Mesenchymal stem cell of adipose (primary cell): Measurements from ENCODE around the genes MBD5 and MMADHC.

DNA sequence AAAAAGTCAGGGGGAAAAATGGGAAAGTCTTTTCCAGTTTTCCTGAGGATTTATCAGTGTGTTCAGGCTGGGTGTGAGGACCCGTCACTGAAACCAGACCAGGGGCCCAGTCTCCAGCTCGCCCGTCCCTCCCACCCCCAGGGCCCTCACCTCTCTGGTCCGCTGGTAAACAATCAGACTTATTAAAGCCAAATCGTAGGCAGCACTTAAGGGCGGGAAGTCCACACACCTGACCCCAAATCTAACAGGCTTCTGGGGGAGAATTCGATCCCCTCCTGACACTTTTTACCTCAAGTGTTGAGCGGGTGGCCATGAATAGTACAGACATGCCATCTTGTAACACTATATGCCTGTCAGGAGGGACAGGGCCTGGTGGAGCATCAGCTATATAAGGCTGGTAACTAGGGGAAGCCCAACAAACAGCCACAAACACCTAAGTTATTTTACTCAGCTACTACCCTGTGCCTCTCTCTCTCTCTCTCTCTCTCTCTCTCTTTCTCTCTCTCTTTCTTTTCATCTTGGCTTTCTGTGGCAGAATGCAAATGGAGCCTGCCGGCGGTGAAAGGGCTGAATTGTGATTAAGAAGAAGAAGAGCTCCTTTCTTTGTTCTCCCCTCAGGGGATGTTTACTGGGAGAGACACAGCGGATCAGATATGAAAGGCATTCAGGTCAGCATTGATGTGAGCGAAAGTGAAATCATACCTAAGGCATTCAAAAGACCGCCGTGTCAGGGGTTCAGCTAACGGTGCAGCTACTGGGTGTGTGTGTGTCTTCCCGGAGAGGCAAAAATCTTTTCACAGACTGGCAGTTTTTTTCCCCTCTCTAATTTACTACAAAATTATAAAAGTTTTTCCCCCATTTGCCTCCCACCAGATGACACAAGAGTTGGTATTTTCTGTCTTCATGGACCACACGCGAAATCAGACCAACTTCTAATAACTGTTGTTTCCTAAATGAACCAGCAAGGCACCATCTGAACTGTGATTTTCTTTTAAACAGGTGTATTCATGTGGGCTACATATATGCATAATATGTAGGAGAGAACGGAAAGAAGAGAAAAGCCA is 9.4 kb downstream of the ZEB2 start:
- CAGE, long polyA plus RNA: no peak

DNA sequence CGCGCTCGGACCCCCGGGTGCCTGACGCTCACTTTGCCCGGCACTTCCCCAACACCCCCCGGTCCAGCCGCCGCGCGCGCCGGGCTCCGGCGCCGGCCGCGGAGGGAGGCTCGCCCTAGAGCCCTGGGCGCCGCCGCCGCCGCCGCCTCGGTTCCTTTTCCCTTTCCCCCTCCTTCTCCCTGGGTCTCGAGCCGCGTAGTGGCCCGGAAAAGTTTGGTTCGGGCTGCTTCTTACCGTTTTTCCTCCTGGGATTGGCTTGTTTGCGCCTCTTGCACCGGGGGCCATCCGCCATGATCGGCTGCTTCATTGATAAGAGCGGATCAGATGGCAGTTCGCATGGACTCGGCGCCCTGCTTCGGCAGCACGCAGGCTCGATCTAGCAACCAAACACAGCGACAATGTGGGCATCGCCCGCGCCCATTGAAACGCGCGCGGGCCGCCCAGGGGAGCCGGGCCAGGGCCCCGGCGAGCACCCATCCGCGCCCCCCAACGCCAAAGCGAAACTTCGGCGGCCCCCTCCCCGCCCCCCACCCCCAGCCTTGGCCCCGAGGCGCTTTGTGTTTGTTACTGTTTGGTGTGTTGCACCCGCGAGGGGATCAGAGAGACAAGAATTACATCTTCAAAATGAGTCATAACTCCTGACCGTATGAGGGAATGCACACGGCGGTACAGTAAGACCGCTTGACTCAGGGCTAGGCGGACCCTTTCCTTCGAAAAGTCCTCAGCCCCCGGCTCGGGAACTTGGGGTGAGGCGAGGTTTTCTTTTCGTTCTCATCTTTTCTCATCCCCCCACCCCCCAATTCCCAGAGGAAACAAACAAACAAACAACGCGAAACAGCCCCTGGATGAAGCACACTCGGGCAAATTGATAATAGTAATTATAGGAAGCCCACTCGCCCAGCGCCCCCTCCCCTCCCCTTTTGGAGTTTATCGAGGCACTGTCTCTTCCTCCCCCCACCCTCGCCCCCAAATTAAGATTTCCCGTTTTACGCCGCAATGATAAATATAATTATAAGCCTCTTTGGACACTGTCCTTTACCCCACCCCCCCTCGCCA is 2.5 kb downstream of the ZEB2 start:
- CAGE, long polyA plus RNA: no peak

DNA sequence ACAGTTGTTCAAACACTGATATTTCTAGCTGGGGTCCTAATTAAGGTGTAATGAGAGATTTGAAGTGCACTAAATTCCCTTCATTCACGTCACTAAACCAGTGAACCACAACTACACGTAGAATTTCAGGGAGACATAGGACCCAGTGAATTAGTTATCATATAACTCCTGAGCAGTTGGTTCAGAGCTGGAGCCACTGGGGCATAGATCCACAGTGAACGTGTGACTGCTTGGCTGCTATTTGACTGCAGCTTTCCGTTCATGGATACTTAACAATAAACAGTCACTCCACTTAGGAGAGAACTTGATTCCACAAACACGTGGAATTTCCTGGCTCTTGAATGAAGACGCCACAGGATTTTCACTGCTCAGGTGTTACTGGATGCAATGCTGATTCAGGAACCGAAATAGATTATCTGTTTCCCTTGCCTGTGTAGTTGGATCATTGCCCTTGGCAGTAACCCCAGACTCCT is 679.1 kb upstream of the ZEB2 start:
- CAGE, long polyA plus RNA: no peak

DNA sequence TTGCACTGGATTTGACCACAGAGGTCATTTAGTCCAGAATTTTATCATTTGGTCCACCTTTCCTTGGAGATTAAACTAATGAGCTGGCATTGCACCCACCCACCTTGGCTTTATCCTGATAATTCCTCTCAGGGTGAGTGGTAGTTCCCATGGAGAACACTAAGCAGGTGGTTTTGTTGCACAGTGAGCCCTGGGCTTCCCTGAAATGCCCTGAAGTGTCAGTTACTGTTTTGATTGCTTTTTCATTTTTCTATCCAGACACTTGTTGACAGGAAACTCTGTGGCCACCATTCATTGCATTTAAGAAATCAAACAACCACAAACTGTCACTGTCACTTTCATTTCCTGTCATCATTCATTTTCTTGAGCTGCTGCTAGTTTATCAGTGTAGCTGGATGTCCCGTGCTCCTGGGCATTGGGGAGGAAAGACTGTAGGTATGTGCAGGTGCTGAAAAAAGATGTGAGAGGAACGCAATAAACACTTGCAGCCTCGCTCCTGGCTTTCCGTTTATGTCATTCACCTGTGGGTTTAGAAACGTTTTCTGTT is 891.5 kb upstream of the ZEB2 start:
- CAGE, long polyA plus RNA: no peak

DNA sequence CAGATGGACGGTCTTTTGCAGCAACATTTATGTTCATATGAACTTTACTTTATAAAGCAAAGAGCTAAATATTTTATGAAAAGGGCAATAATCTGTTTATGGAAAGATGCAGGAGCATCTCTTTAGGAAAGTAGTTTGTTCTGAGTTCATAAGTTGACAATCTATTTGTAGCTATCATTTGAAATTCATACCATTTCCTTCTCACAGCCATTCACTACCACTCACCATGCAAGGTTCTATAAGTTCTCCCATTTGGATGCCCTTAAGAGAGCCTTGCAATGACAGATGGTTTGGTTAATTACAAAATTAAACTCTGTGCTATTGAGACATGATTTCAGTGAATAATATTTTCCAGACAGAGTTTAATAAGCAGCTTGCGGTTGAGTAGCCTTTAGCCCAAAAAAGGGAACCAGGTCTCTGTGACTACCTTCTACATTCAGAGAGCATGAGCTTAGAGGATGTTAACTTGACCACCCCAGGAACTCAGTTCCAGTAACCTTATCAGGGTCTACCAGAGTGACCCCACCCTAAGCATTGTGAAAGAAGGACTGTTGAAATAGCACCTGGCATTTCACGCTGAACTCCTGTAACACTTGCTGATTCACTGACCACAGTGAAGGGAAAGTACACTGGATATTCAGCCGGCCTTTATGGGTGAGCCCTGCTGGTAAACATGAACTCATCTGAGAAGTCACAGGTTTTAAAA is 1173.0 kb upstream of the ZEB2 start:
- CAGE, long polyA plus RNA: no peak

DNA sequence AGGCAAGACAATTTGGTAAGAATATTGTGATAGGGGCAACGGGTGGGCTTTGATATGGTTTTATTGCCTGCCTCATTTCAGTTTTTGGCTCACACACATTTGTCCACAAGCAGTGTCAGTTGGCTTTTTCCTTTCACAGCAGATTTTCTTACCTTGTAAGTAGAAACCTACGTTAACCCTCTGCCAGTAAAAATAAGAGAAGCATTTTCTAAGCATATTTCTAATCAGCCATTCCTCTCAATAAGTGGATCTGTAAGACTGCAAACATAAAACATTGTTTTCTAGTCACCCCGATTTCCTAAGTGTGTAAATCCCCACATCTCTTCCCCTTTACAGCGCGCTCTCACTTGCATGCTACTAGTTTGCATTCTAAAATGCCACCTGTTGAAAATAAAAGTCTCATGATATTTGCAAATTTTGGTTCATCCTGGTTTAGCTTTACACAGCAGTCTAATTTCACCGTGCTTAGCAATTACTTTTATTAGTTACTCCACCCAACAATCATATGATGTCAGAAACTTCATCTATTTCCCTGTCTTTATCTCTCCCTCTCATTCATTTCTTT is 1230.6 kb upstream of the ZEB2 start:
- CAGE, long polyA plus RNA: no peak

GRCh38 chr2:145751387-145752133 is 1231.6 kb upstream of the ZEB2 start:
- CAGE, long polyA plus RNA: no peak

DNA sequence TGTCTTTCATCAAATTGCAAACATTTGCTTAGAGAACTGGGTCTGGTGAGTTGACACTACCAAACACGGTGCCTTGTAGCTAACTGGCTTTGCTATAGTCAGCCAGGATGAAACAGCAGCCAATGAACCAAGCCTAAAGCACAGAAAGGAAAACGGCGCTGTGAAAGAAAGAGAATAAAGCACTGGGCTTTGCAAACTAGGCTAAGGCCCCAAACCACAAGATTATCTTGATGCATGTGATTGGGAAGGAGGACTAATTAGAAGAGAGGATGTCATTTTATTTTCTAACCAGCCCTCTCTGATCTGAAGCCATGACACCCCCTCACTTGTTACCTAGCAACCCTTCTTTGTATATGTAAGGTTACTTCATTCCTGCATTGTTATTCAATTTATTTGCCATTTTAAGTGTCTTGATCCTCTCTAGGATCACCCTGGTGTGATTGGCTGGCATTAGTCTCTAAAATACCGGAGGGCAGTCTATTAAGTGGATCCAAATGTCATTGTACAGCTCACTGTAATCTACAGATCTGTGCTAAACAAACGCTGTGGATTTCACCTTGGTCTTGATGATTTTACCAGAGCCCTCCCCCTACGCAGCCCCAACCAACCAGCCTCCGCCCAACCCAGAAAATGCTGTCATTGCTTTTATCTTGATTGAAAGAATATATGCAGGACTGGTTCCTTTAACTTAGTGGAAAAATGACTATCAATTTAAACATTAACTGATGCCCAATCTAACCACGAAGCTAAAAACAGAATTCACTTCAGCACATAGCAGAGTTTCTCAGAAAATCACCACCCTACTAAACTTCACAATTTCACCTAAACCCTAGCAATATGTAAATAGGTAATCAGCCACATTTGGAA is 395.3 kb upstream of the ACVR2A start:
- CAGE, long polyA plus RNA: no peak

DNA sequence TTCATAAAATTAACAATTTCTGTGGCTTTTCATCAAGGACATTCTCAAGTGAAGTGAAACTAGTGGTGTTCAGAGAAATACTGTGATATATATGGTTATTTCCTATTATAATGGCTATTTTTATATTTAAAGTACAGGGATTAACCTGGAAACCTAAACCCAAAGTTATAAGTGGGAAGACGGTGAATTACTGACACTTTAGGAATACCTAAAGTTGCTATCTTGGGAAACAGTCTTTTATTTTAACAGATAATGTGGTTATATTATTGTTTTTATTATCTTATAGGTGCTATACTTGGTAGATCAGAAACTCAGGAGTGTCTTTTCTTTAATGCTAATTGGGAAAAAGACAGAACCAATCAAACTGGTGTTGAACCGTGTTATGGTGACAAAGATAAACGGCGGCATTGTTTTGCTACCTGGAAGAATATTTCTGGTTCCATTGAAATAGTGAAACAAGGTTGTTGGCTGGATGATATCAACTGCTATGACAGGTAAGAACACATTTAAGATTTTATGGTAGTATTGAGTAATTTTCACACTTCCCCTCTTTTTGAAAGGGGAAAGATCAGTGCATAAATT is 51.3 kb downstream of the ACVR2A start:
- CAGE, long polyA plus RNA: no peak

DNA sequence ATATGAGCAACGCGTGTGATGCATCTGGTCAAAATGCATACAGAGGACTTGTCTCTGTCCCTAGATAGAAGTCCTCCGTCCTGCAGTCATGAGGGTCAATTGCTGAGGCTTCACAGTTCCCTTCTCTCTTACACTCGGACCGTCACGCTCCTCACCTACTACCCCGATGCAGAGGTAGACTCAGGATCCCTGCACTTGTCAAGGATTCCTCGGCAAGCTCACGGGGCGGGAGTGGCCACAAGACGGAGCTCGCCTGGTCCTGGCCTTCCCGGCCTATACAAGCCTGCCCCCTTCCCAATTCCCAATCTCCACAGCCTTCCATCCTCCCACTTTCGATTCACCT is 355 bp downstream of the ORC4 start:
- CAGE, long polyA plus RNA: no peak

DNA sequence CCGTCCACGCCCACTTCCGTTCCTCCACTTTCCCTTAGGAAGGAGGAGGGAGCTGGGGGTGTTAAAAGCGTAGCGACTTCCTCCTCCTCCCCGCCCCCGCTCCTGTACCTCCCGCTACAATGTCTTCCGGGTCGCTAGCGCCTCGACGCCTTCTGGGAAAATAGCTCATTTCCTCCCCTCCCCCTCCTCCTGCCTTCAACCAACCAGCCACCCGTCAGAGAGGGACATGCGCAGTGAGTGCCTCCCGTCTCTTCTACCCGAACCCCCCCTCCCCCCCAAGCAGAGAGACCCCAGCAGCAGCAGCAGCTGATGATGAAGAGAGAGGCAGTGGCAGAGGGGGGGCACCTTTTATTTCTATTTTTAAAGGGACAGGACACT is at the start of gene MBD5:
TSS of gene MBD5 (plus strand) at position 278 of the 378 bp plus-strand sequence.
- CAGE, long polyA plus RNA: no peak

GRCh38 chr2:148345481-148346051 is 299.0 kb upstream of the EPC2 start:
- CAGE, long polyA plus RNA: no peak

- CAGE, long polyA plus RNA: no peak
Observed at GRCh38 chr2:148680264-148680927, 35.8 kb downstream of the EPC2 start.

DNA sequence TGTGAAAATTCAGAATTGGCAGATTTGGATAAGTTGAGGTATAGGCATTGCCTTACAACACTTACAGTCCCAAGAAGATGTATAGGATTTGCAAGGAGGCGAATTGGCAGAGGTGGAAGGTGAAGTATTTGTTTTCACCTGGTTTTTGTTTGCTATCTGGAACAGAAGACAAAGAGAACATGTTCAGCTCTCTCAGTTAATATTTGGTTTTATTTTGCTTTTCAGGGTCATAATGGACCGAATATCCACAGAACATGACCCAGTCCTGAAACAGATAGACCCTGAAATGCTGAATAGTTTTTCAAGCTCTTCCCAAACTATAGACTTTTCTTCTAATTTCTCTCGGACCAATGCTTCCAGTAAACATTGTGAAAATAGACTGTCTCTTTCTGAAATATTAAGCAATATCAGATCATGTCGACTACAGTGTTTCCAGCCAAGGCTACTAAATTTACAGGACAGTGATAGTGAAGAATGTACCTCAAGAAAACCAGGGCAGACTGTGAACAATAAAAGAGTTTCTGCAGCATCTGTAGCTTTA is 104.1 kb upstream of the KIF5C start:
- CAGE, long polyA plus RNA: no peak

DNA sequence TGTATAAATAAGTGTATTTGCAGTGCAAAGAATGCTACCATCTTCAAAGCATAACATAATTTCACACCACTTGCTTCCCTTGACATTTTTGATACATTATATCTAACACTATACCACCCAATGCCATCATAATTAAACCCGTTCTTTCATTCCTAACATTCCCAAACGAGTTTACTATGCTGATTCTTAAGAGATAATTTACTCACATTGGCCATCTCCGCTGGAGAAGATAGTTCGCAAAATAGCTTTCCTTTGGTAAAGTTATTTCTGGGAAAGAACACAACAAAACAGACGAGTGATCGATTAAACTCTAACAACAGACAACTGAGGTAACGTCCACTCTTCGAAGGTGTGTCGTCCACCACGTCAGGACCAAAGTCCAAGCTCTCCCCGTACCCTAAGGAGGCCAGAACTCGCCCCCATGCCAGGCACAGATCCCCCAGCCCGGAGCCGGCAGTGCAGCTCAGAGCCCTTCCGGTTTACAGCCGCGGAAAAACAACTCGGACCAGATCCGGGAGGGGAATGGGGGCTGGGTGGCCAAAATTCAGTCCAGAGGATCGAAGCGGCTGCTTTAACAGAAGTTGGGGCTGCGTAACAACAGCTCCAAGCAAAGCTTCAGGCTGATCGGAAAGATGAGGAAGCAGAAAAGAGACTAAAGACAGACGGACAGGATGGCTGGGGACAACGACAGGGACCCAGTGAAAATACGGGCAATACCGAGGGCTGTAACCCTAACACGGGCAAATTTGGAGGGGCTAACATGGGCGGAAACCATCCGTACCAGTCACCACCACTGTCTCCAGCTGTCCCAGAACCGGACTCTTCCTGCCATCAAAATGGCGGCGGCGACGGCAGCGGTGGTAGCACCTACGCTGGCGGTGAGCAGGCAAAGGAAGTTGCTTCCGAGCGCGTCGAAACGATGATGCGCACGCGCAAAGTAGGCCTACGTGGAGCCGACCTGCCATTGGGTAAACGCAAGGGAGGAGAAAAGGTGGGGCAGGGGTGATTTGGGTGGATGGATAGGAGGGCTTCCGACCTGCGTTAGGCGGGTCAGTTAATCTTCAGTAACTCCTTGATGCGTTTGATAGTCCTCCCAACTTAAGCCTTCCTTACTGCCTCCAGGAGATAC is at the start of gene MMADHC:
TSS of gene MMADHC (minus strand) at position 893 of the 1,129 bp plus-strand sequence.
- CAGE, long polyA plus RNA: no peak

DNA sequence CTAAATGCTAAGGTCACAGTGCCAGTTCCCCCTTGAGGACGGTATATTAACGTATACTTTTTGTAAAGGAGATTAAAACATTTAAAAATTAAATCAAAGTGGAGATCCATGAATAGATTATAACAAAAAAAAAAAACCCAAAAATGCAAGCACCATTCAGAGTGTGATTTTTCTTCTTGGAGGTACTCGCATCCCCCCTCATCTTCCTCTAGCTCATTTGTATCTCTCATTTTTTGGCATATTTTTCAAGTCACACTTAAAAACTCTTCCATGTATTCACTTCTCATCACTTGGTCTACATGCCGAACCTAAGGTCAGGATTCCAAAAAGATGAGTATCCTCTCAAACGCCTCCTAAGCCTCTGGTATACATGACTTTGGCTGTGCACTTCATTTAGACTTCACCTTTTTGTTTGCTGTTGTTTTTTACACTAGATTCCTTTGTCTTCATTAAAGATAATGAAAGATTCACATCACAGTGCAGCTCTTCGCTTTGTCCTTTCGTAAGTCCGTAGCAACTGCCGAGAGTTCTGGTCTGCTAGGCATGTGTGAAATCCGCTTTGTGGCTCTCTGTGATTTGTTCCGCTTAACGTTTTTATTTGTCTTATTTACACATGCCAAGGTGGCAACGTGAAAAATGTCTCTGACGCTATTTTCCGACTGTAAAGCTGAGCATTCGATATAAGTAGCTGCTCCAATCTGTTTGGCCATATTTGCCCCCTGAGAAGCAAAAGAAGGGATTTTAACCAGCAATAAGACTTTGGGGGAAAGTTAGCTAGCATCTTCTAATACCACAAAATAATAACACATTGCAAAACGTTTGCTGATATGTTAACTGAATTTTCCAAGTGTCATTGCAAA is 17.7 kb downstream of the RND3 start:
- CAGE, long polyA plus RNA: no peak

DNA sequence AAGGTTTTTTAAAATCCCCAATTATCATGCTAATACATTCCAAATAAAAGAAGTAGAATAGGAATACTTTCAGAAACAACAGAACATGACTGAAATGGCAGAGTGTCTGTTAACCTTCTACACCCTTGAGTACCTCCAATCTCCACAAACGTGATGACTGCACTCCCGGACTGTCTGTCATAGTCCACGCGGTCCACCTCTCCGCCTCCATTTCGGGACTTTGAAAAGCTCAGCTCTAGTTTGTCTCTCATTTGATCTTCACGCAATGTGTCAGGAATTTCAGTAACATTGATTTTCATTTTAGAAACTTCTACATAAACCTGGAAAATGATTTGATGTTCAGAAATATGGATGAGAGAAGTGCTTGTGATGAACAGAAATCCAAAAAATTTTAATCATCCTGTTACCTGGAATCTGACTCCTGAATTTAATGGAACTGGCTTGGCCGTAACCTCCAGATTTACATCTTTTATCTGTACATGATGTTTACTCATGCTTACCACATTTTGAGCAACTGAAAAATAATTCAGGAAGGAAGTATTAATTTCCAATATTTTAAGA is 13.8 kb upstream of the RBM43 start:
- CAGE, long polyA plus RNA: no peak

DNA sequence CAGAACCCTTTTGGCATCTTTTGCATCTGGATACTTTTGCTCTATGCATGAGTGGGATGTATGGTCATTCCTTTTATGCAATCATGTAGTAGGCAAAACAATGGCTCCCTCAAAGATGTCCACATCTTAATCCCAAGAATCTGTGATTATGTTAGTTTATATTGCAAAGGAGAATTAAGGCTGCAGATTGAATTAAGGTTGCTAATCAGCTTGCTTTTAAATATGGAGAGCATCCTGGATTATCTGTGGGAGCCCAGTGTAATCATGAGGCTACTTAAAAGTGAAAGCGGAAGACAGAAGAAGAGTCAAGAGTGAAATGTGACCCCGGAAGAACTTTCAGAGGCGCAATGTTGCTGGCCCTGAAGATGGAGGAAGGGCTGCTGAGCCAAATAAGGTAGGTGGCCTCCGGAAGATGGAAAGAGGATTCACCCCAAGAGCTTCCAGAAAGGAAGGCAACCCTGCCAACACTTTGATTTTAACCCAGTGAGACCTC is 1.4 kb downstream of the NMI start:
- CAGE, long polyA plus RNA: no peak

DNA sequence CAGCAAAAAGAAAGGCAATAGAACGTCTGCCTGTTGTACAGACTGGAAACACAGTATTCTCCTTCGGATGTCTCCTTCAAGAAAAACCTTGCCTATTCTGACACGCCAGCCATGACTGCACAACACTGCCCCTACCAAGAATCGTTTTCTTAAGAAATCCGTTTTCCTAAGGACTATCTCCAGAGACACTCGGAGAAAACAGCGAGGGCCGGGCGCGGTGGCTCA is 800 bp downstream of the NMI start:
- CAGE, long polyA plus RNA: no peak

DNA sequence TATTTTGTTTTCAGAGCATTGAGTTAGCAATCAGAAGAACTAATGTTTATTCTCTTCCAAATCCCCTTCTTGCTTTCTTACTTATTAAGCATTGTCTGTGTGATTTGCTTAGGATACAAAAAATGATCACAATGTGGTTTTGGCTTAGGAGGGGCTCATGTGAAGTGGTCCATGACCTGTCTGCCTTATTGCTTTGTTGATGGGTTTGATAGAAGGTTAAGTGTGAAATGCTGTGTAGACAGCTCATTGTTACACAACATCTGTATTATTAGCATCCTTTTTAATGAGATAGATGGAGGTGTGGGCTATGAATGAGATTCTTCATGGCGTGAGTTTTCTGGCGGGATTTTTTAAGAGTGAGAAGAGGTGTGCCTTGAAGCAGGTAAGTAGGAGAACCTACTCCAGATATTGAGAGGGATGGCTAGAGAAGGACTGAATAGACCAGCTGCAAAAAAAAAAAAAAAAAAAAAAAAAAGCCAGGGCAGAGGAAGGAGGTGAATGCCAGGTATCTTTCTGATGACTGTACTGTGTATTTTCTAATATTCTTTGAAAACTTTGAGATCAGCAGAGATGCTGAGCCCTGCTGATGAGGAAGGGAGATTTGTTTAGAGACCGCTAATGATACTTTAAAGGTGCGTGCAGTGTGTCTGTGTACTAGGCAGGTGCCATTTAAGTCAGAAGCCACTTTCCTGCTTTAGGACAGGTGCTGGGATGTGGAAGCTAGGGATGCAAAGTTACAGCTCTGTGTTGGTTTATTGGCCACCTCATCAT is 43.7 kb downstream of the FMNL2 start:
- CAGE, long polyA plus RNA: no peak